Measurements from ENCODE around the genes FOXN4 and FAM222A.

GRCh38 chr12:109288560-109289078, 20.5 kb downstream of the FOXN4 start:
- RRBS = no CpG with 5 or more reads among the region's 3 CpGs

GRCh38 chr12:109309166-109310238, at the start of gene FOXN4:
TSS of gene FOXN4 (minus strand) at chr12:109309284.
- RRBS = 3% methylated on average over 14 of the region's 117 CpGs

DNA sequence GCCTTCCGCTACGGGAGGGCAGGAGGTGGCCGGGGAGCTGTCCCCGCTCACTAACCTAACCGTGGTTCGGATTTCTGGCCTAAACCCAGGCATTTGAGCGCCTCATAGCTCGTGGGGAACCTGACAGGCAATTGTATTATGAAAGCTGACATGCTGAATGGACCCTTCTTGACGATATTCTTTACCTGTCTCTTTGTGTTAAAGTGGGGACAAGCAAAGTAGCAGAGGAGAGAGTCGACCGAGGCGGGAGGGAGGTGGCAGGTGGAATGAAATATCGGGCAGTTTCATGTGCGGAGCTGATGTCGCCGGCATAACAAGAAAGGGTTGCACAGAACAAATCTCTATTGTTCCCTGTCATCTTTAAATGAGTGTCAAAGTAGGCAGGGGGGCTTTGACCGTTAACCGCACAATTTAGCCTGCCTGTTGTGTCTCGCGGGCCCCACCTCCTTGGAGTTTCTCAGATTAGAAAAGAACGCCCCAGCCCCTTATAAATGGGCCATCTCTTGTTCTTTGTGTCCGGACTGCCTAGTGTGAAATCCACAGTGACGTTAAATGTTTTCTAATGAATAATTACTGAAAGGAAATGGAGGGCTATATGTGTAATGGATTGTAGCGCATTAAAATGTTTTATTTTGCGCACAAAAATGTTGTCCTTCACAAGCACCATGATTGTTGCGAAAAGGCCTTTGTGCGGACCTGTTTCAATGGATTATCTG, 11.5 kb downstream of the MYO1H start:
- RRBS = no CpG with 5 or more reads among the region's 27 CpGs

DNA sequence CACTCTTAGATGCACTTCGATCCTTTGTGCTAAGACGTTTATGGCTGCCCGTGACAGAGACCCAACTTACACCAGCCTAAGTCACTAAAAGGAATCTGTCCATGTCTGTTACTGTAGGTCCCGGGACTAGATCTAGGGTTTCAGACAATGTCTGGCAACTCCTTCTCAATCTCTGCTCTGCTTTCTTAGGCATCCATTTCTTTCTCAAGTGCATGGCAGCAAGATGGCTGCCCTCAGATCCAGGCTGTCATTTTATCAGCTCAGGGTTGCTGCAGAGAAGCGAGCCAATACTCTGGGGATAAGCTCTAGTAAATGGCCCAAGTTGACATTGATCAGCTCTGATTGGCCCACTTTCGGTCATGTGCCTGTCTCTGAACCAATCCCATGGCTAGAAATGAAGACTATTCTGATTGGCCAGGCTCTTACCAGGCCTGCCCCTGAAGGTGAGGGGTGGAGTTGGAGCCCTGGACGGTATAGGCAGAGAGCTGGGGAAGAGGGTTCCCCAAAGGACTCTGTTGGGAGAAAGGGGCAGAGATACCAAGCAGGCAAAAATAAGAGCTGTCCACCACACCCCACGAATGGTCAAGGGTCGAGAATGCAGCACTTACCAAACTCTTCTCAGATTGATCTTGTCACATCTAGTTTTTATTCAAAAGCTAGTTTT, 41.4 kb downstream of the MYO1H start:
- RRBS = no CpG with 5 or more reads among the region's 9 CpGs

- RRBS = no CpG with 5 or more reads among the region's 12 CpGs
These were observed 41.6 kb downstream of the KCTD10 start for GRCh38 chr12:109435370-109435938.

GRCh38 chr12:109460414-109461023, 16.6 kb downstream of the KCTD10 start:
- RRBS = no CpG with 5 or more reads among the region's 15 CpGs

DNA sequence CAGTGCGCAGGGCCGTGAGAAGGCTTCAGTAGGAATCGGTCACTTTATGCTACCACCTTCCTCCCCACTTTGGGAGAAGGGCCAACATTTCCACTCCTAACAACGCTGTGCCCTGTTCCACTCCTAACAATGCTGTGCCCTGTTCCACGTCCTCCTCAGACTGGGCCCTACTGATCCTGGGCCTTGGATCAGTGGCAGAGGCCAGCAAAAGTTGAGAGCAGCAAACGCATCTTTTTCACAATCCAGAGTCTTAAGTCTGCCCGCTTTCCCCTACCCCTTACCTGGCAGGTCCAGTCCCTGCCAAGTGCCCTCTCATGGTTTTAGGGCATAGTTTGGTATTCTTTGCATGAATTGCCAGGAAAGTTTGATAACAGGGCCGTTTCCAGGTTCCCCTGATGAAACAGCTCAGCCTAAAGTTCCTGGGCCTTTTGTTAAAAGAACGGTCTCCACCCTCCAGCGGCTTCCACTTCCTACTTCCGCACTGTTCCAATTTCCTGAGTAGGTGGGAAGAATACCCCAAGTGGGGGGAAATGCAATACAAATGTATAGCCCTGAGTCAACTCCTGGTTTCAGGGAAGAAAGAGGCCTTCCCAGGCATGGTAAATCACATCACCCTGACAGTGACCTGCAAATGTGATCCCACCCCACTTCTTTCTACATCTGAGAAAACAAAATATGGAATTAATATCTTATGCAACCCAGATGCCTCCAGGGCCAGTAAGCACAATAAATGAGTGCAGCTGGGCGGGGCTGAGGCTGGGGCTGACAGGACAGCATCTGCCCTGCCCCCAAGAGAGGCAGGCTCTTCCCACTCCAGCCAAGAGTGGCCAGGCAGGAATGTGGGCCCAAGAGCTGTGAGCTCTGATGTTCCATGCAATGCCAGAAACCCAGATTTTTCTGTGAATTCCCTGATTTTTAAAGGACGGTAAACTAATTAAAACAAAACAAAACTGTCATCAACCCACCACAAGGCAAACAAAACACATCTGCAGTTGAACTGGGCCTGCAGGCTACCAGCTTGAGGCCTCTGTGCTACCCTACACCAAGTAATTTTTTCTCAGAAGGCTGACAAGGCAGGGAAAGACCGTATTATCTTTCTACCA, 14.9 kb downstream of the KCTD10 start:
- RRBS = no CpG with 5 or more reads among the region's 14 CpGs

- RRBS = 96% methylated on average over 4 of the region's 16 CpGs
These were observed 14.6 kb downstream of the MMAB start for GRCh38 chr12:109558663-109559108.

DNA sequence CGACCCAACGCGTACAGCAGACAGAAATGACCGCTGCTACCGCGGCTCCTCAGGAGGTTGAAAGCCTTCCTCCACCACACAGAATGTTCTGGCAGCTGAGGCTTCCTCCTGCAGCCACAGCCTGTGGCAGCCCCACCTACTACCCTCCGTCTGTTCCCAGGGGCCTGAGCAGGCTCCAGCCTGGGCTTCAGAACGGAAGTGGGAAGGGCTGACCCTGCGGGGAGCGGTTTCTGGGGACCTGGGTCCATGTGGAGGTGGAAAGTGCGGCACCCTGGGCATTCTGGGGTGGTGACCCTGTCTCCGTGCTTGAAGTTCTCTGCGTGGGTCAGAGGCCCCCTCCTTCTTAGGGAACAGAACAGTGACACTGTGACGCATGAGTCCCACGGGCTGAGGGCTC, 9.7 kb downstream of the MMAB start:
- RRBS = no CpG with 5 or more reads among the region's 15 CpGs

DNA sequence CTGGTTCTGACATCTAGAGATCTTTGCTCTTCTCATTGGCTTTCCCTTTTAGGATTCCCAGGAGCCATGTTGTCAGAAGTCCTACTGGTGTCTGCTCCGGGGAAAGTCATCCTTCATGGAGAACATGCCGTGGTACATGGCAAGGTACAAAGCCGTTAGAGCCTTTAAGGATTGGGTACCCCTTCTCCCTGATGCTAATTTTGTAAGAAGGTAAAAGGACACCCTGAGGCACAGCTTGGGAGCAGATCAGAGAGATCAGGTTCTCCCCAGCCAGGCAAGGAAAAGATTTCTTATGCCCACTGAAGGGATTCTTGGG, 1.1 kb downstream of the MVK start:
- RRBS = no CpG with 5 or more reads among the region's 3 CpGs

DNA sequence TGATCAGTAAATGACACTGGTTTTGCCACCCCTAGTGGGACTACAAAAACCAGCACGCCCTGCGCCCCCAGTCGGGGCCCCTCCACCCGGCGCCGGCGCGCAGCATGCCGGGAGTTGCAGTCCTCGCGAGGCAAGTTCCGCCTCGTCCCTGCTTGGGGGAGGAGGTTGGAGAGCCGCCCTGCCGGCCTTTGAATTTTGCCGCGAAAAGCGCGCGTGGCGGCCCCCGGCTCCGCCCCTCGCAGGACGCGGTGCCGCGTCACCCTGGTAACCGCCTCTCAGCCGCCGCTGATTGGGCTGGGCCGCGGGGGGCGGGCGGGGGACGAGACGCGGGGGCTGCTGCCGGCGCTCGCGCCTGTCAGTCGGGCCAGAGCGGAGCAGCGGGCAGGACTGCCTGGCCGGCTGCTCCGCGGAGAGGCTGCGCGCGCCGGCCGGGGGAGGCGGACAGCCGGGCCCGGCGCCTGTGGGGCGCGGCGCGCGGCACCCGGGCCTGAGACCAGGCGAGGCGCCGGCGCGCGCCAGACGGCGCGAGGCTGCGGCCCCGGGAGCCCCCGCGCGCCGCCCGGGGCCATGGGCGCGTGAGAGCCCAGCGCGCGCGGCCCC, at the start of gene FAM222A:
Gene FAM222A, plus strand, starts transcription at position 358 of the 600 bp plus-strand sequence.
- RRBS = 5% methylated on average over 33 of the region's 85 CpGs

DNA sequence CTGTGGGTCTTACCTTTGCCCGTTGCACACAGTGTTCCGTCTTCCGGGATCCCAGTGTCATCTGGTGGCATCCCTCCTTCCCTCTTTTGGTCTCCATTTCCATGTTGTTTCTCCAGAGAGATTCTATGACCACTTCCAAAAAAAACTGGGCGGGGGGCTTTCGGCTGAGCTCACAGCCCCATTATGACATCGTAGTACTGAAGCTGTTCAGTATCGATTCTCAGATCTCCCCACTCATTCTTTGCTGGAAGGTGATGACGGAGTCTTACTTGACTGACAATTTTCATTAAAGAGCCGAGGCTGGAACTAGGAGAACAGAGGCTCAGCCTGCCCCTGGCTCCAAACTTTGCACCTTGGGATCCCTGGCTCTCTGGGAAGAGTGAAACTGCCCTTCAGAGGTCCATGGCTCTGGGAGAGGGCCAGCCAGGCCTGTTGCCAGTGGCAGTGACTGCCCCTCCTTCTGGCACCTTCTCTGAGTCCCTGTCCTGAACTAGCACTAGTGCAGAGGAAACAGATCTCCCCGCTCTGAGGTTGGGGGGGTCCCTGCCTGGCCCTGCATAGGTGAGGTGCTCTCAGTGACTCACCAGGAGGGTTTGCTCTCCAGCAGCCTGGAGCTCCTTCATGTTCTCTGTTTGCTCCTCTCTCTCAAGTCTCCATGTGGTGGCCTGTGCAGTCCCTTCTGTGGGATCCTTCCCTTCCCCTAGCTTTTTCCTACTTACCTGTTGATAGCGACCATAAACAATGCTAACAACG, 22.1 kb downstream of the FAM222A start:
- RRBS = 98% methylated on average over 3 of the region's 12 CpGs

DNA sequence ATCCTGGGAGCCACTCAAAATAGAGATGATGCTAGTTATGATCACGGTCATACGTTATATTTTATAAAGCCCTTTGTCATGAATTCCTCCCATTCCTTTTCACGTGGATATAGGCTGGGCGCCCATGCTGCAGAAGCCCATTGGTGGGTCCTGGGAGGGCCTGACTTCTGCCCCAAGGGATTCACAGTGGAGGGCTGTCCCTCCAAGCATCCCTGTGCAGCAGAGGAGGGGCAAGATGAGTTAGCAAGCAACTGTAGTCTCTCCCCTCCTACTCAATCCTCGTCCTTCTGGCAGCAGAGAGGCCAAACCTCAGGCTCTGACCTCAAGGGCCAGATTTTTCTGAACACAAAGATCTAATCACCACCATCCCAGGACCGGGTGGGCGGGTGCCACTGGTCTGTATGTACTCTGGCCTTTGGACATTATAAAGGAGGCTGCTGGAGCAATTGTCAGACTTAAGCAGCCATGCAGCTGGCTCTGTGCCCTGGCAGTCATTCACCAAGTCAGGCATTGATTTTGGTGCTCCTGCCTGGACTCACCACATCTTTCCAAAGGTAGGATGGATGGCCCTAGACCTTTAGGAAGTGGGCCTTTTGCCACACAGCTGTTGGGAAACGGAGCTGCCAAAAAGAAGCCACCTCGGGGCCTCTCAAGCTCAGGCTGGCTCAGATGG, 8.5 kb downstream of the GLTP start:
- RRBS = no CpG with 5 or more reads among the region's 9 CpGs

DNA sequence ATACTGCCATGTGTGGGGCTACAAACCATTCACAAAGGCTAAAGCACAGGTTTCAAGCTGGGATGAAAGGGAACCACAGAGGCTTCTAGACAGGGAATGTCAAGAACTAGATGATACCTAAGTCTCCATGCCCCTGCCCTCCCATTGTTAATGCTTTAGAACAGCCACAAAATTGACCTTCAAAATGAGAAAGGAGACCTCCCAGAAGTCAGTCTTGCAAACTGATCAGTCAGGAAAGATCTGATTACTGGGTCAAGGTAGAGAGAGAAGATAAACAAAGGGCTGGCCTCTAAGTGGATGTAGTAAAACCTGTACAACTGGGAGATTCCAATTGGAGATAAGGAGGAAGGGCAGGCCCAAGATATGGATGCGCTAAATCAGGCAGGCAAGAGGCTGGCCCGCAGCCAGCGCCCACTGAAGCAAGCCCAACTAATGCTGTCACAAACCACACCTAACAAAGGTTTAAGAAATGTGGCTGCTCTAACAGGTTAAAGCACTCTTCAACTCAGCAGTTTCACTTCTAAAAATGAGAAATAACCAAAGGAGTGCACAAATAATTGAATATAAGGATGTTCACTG, 4.9 kb downstream of the GLTP start:
- RRBS = no CpG with 5 or more reads among the region's 3 CpGs

- RRBS = no CpG with 5 or more reads among the region's 2 CpGs
These were observed 39.0 kb downstream of the TCHP start for GRCh38 chr12:109939152-109939469.

DNA sequence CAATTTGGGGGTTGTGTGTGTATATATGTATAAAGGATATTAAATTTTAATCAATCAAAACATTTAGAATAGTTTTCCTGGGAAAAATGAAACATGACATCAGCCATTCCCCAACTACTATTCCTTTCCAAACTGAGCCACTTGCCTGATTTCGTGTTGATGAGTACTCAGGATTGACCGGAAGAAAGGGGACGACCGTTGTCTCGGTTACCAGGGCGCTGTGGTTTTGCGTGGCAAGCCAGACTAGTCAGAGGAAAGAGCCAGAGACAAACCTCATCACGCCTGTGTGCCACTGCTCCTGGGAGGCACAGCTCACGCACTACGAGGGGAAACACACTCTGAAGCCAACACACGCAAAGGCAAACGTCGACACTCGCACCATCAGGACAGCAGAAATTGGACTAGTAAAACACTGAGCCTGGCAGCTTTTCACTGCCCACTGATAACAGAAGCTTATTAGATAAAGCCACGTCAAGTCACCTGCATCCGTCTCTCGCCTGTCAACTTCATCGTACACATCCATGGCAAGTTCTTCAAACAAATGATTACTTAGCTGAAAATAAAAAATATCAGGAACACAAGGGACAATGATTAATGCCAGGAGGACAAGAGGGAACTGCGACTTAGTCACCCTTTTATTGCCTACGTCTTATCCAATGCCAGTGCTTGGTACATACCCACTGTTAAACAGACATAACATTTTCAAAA, 34.9 kb downstream of the GIT2 start:
- RRBS = no CpG with 5 or more reads among the region's 20 CpGs

- RRBS = no CpG with 5 or more reads among the region's 3 CpGs
These were observed 47.5 kb downstream of the IFT81 start for GRCh38 chr12:110171679-110172128.

GRCh38 chr12:110266812-110267618, 14.0 kb upstream of the ATP2A2 start:
- RRBS = no CpG with 5 or more reads among the region's 9 CpGs

DNA sequence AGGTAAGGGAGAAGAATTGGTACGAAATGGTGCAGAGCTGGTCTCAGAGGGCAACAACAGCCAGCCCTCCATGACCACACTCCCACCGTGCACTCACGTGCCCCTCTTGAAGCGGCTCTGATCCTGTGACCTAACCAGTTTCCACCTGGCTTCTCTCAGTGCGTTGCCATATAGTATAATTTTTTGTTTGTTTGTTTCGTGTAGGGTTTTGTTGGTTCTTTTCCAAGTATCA, 1.4 kb upstream of the ATP2A2 start:
- RRBS = no CpG with 5 or more reads among the region's 6 CpGs

DNA sequence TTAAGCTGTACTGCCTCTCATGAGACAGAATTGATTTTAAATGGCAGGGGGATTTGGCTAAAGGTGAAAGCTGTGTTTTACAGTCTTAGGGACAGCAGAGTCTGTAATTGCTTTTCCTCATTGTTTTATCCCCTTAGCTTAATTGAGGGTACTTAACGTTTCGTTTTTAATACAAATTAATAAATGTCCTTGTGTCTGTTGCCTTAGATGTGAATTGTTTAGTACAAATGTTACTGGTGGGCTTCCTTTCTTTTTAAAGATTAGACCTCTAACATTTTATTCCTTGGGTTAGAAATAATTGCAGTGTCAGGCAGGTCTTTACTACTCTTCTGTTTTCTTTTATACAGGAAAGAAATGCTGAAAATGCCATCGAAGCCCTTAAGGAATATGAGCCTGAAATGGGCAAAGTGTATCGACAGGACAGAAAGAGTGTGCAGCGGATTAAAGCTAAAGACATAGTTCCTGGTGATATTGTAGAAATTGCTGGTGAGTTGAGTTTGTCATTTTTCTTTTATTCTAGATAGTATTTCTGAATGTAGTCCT, 15.3 kb downstream of the ATP2A2 start:
- RRBS = no CpG with 5 or more reads among the region's 5 CpGs

Measured in OVCAR3 (cell line).